A375 (cell line): ENCODE results near the gene RAB6B.

DNA sequence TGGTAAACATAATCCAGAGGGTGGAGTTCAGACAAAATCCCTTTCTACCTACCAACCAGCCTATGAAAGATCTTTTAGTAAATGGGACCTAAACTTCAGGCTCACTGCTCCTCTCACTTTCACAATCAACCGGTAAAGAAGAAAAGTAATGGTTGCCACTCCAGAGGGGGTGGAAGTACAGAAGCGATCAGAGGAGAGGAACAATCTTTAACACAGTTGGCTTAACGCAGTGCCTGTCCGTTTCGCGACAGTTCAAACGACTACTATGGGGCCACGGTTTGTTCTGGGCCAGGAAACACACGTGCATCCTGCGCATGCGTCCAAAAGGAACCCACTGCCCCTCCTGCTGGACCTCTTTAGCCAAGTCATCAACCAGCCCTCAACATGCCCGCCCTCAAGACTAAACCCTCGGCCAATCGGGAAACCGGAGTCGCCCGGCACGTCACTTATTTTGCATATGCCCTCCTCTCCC is 499 bp upstream of the CDV3 start:
- RAMPAGE, long total RNA = no peak

- RAMPAGE, long total RNA = no peak
These were observed 14.4 kb downstream of the CDV3 start for GRCh38 chr3:133587579-133588663.

DNA sequence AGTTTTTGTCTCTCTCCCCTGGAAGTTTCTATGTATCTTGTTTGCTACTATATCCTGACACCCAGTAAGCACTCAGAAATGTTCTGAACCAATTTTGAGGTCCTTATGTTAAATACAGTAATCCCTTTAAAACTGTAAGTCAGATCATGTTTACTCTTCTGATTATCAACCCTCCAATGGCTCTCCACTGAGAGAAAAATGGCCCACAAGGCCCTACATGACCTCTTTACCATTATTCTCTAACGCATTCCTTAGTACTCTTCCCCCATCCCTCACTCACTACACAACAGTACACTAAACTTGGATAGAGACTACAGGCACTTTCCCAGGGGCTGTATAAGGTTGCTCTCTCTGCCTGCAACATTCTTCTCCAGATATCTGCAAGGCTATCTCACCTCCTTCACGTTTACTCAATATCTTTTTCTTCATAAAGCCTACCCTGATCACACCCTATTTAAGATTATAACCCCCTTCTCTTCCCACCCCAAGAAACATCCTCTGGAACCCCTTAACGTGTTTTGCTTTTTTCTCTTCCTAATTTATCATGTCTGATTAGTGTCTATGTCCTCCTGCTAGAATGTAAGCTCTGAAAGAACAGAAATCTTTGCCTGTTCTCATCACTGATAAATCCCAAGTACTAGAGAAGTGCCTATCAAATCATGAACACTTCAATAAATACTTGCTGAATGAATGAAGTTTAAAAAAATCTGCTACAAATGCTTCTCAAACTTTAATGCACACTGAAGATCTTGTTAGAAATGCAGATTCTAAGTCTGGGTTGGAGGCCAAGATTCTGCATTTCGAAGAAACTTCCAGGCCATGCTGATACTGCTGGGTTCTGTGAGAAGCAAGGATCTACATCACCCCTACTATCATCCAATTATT is 1.7 kb downstream of the TOPBP1 start:
- RAMPAGE, long total RNA = no peak

DNA sequence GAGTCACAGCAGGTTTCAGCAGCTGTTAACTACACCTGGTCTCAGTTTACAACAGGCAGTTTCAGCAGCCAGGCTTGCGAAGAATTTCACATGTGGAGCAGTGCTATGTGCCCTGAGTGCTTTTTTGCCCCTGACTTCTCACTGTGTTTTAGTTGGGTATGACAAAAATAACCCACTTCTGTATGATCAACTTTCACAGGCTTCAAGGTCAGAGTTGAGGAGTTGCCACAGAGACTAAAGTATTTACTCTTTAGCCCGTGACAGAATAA is 13.8 kb upstream of the TOPBP1 start:
- RAMPAGE, long total RNA = no peak

GRCh38 chr3:133762497-133762998 is 16.4 kb downstream of the TF start:
- RAMPAGE, long total RNA = no peak

DNA sequence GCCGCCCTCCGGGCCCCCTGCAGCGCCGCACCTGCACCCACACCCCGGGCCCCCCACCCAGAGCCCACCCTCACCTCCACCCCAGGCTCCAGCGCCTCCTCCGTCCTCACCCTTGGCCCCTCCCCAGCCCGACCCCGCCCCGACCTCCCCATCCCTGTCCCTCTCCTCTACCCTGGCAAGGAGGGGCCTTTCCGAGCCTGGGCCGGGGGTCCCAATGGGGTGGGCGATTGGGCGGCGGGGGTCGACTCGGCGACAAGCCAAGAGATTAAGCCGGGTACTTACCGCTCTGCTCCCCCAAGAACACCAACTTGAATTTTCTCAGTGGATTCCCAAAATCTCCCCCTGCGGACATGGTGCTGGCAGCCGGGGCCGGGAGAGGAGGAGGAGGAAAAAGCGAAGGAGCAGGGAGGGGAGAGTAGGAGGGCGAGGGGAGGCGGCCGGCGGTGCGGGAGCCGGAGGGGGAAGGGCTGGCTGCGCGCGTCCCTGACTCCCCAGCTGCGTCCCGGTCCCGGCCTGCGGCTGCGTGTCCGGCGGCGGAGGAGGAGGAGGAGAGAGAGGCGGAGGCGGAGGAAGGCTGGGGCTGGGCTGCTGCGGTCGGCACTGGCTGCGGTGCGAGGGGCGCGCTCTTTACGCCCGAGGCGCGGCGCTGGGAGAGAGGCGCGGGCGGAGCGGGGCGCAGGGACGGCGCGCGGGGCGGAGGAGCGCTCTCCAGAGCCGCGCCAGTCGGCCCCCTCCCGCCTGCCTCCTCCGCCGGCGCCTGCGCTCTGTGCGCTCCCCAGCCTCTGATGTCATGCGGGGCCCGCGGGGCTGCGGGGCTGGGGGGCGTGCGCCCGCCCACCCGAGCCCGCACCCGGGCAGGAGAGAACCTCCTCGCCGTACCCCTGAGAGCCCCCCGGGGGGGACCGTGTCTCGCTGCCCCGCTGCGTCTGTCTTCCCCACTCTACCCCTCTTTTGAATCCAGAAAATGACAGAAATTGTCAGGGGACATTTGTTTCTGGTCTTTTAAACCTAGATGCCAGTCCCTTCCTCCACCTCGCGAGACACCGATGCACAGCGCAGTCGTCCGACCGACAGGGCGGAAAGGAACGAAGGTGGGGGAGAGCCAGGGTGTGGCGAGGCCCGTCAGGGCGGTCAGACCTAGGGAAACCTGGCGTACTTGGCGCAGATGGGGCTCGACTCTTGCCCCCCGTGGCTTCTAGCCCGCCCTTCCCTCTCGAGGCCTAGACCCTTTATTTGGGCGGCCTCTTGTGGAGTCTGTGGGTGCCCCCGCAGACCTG is at the start of gene RAB6B:
RAB6B (minus strand) TSS at position 768 of the 1,277 bp plus-strand sequence.
- RAMPAGE, long total RNA = no peak

DNA sequence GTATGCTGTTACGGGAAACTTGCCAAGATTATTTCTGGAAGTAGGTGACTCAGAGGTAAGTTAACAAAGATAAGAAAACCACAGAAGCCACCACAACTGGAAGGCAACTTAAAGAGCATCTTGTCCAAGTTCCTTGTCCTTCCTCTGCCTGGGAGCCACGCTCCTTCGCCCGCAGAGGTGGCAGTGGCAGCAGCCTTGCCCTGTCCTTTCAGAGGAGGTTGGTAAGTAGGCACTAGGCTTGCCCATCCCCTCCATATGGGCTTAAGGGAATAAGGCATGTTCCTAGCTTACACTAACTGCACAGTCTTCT is 47.9 kb upstream of the RAB6B start:
- RAMPAGE, long total RNA = no peak

DNA sequence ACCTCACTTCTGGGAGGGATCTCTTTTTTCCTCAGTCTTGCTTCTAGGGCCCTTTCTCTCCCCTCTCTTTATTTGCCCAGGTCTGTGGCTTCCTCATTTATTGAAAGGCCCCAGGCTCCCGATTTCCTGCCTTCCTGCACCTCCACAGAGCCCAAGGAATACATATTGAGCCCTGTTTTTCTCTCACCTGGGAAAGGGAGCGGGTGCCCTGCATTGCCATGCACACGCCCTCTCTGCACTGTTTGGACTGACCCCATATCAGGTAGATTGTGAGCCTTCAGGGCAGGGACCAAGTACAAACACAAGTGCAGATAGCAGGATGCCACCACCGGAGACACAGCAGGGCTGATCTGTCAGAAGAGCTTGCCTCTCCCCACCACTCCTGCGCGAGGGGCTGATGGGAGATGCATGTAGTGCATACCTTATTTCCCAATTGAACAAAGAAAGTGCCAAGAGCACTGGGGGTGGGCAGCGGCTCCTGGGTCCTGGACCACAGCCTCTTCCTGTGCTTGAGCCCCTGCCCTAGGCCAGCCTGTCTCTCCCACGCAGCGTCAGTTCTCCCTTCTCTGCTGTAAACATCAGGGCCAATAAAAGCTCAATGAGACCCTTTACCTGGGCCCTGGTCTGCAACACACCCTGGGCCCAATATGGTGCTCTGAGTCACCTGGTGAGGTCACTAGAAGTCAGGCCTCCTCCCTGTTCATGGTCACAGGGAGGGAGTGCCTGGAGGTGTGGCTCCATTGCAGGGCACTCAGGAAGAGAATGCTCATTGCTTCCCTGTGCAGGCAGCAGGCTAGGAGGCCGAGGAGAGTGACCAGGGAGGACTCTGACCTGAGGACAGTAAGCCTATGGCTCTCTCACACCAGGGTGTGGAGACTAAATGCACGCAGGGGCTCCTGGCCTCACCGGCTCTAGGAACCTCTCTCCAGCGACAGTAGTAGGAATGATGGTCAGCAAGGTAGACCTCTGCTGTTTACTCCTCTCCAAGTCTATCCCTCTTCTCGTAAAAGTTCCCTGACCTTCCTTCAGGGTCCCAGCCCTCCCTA is 9.2 kb upstream of the SLCO2A1 start:
- RAMPAGE, long total RNA = no peak

DNA sequence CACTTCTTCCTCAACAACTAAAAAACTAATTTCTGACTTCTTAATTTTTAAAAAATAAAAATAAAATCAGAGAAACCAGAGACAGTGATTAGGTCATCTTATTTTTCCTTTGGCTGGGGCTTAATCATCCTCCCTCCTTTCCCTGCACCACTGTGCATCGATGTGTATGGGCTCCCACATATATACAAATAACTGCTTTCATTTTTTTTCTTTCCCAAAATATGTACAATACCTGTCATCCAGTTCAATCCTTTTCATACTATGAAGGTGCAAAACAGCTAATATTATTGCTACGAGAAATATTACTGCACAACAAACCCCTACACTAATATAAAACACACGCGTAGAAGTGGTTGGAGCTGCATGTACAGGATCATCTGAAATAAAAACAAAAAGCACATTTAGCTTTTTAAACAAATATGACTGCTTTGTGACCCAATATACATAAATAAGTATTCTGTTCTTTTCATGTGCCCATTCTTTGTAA is 48.1 kb downstream of the RYK start:
- RAMPAGE, long total RNA = no peak

- RAMPAGE, long total RNA = no peak
These were observed 39.0 kb downstream of the RYK start for GRCh38 chr3:134211606-134212136.

DNA sequence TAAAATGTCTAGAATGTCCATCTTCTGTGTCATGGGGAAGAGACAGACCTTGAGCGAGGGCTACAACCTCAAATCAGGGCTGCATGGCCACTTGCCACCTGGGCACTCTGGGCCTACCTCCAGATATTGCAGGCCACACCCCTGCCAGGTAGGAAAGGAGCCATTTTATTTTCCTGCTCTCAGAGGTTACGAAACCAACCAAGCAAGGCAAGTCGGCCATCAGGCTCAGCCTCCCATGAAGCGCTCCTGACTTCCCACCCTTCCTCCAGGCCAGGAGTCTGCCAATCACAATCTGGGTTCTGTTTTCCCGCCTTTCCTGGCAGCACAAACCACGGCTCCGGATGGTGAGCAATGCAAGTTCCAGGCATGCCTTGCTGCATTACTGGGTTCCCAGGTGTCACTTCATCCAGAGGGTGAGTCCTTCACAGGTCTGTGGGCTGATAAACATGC is 61.3 kb upstream of the RYK start:
- RAMPAGE, long total RNA = no peak

DNA sequence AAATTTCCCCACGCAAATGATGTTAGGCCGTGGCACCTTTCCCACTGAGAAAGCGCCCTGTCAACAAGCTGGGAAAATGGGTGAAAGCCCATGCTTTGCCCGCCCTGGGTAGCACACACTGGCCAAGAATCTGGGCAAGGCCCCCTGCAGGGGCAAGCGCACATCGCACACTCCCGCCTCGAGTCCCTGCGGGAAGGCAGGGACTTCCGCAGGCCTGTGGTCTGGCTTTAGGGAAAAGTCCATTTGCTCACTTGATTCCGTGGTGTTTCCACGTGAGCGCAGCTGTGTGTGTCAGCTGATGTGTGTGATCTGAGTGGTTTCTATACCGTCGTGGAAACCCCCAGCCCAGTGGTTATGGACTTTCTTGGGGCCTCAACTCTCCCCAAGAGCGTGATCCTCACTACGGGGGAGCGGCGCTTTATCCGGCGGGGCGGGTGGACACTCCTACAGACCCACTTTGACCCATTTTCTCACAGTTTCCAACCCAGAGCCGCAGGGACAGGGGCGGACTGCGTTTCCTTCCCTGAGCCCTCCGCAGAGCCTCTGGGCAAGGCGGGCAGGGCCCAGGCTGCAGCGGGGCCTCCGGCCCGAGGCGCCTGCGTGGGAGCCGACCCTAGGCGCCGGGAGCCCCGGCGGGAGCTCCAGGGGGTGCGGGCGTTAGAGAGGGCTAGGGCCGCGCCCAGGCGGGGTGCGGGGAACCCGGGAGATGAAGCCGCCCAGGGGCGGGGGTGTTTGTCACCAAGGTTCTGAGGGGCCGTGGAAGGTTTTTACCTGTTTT is 61.6 kb downstream of the AMOTL2 start:
- RAMPAGE, long total RNA = no peak

DNA sequence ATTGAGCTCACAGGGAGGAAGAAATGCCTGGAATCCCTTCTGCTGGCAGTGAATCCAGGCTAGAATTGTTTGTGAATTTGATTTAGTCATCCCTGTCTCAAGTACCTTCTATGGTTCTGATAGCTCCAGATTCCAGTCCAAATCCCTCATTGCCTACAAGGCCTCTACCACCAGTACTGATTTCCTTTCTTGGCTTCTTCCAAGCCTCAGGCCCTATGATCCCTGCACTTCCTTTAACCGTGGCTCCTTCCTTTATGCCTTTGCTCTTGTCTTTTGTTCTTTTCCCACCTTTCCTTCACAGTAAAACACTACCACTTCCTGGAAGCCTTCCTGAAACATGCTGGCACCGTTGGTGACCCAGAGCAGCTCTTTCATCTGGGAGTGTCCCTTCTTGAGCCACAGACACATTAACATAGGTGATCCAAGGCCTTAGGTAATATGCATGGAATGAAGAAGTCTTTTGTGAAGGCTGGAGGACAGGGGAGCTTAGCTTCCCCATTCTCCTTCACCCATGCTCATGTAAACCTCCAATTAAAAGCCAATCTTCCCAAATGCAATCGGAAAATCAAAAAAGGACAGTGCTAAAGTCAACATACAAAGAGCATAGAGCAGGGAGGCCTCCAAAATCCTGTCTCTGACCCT is 39.4 kb downstream of the AMOTL2 start:
- RAMPAGE, long total RNA = no peak

DNA sequence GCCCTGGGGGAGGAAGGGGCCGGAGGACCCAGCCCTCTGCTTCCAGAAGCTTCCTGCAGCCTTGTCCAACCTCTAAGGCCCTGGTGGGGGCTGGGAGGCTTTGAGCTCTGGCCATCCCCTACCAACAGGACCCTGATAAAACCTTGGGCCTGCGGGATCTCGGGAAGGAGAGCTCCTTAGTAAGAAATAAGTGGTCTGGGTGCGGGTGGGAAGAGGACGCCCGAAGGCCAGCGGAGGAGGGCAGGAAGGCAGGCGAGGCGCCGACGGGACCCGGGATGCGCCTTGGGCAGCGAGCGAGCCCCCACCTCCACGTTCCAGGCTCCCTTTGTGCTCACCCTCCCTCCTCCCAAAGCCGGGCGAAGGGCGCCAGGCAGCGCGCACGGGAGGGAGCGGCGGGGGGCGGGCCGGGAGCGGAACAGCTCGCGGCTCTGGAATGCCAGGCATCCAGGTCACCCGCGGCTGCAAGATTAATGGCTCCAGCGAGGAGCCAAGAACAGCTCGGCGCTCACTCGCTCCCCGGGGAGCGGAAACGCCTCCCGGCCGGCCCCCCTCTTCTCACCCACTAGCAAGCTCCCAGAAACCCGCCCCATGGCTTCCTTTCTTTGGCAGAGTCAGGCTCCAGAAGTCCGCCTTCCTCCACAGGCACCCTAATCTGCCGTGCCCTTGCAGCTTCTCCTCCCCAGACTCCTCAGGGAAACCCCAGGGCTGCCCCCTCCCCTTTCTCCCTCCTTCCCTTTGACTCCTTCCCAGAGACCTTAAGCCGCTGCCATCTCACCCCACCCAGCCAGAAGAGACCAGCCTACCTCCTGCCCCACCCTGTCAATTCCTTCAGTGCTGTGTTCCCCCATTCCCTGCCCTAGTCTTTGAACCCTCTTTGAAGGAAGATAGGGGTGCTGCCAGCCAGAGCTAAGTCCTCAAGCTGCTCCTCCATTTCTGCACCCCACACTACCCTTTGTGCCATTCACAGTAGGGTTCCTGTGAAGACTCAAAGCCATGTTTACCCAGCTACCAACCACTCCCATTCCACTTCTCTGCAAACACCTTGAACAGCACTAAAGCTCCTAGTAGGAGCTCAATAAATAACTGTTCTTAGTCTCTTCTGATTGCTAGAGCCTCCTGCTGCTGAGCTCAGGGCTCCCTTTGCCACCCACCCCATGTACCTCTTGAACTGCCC is 10.0 kb downstream of the AMOTL2 start:
- RAMPAGE, long total RNA = no peak

DNA sequence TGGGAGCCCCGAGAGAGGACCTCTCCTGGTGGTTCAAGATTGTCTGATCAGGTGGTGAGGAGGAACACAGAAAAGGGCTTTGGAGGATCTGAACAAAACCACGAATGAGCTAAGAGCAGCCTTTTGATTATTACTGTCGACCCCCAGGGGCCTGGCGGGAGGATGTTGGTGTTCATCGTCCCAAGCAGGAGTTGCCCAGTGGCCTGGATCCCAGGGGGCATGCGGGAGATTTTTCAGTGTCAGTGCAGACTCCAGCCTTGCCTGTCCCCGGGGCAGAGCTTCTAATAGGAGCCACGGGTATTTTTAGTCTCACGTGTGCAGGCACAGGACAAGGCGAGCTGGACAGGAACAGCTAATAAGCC is 8.8 kb upstream of the KY start:
- RAMPAGE, long total RNA = no peak

DNA sequence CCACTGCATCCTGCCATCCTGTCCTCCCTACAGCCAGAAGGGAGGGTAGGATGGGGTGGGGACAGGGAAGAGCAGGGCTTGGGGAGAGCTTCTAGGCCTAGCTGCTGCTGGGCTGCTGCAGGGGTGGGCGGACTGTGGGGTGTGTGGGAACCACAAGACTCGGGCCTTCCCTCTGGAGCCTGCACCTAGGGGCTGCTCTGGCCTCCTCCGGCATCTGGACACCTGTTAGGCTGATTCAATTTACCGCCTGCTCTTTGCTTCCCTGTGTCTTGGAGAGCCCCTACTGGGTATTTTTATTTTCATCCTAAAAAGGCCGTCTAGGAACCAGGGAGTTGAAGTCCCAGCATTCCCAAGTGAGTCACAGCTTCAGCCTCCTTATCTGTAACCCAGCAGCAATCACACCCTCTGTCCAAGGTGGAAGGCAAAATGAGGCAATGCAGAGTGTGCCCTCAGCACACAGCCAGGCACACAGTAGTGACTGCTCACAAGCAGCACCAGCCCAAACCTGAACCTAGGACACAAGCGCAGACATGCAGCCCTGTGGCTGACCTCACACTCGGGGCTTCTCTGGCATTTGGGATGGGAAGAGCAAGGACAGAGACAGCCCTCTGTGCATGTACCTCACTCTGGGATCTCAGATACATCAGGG is 13.2 kb upstream of the KY start:
- RAMPAGE, long total RNA = no peak

DNA sequence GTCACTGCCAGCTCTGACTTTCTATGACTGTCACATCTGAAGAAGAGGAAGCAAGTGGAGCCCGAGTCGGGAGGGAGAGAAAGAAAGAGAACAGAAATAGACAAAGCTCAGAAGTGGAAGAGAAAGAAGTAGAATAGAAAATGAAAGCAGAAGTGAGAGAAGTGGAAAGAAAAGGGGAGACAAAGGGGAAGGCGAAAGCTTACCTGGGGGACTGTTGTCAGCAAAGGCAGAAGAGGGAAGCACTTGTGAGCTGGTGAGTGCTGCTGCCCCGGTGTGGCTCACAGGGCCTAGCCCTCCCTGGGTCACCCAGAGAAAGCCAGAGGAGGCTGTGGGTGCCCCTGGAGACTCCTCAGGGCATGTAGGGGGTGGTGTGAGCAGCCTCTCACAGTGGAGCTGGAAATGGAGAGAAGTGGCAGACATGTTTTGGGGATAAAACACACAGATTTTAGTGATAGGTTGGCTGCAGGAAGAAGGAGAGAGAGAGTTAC is 58.0 kb downstream of the EPHB1 start:
- RAMPAGE, long total RNA = no peak

DNA sequence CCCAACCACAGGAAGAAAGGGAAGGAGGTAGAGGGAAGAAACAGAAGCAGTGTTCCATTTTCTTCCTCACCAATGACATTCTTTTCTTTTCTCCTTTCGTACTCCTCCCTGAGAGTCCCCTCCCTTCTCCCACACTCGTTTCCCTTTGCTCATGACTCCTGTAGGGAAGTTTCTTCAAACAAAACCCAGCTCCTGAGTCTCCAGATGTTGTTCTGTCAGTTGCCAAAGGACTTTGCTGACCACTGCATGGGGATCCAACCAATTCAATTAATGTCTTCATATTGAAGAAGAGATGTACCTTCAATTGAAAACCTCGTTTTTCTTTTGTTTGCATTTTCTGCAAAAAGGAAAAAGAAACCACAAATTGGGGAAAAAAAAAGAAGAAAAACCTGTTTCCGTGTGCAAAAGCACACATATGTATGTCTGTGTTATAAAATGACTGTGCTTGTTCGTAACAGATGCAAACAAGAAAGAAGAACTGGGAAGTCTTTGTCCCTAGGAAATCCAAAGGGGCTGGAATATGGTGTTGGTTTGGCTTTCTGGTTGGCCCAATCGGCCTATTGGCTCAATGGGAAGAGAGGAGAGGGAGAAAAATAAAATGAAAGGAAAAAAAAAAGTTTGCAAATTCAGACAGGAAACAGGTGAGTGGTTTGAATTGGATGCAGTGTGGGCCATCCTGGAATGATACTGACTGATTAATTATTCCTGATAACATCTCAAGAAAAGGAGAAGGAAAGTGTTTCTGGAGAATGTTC is 464.6 kb downstream of the EPHB1 start:
- RAMPAGE, long total RNA = no peak

DNA sequence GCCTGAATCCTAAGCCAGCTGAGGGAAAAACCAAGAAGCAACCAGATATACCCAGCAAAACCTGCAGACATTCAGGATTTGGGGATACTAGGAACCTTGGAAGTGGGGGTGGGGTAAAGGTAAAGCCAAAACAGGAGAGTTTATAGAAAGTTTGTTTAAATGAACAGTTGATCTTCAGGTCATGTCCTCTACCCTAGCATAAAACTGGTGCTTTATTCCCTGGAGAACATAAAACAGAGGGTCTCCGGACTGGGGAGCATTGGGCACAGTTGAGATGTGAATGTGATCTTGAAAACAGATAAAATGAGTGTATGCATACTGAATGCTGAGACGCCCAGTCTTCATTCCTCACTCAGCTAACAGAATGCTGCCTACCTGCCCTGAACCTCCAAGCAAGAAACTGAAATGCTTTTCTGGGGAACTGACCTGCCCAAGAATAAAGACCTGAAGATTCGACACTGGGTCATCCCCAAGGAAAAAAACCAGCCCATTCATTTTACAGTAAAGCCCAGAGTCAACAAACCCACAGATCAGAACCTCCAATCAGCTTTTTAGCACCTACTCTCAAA is 97.3 kb downstream of the MSL2 start:
- RAMPAGE, long total RNA = no peak

DNA sequence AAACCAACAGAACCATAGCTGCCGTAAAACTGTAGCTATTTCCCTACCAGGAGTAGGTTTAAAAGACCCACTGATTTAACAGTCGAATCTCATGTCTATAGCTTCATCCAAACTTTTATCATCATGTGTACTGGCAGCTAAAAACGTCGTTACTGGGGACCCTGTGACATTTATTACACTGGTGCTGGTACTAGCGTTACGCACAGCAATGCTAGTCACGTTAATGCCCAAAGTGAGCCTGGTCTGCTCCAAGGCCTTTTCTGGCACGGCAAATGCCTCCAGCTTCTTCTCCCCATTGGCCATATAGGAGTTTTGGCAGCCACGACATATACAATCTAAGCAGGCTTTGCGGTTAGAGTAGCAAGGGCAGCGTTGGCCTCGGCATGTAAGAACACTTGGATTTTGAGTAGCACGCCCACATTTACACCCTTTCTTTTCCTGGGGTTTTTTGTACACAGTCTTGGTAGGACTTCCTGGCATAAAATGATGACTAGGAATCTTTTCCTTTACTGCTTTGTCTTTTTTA is 45.0 kb downstream of the MSL2 start:
- RAMPAGE, long total RNA = no peak